ENCODE data around the genes CPLX1 and DGKQ.

DNA sequence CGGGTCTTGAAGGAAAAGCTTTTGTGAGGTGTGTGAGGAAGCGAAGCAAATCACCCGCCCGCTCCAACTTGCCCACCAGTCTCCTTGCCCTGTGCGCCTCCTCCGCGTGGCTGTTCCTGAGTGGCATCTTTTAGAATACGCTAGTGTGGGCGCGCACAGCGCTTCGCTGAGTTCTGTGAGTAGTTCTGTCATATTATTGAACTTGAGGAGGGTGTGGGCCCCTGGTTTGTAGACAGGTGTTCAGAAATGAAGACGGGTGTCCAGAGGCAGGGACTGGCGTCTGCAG is 769 bp downstream of the ZNF141 start:
- PRO-cap = no peak

DNA sequence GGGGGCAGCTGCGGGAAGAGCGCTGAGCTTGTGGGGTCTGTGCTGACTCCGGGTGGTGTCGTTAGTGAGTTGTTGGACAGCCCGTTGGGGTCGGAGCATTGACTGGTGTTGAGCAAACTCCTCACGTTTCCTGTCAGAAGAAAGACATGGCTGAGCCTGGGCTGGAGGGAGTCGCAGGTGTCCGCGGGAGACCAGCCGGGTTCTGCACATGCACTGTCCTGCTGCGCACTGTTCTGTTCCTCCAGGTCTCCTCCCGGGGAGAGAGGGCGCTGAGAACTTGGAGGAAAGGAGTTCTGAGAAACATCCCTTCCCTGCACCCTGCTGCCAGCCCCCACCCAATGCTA is 1.1 kb downstream of the ZNF141 start:
- PRO-cap = no peak

DNA sequence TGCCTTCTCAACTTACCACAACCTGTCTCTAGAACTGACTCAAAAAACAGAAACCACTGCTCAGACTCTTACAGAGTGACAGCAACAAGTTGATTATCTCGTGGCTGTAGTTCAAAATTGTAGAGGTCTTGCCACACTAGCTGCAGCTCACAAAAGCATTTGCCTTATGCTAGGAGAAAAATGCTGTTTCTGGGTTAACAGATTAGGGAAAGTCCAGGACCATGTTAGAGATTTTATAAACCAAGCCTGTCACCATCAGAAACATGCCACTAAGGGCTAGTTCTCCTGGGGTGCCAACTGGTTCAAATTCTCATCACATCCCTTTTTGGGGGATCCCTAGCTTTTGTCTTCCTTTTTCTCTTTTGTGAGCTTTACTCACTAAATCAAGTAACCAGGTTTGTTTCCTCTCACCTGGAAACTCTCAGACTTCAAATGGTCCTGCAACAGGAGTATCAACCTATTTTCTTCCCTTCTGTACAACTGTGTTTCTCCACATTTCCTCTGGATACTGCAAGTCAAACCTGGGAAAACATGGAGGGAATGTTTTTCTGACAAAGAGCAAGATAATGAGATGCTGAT is 63.5 kb downstream of the ZNF721 start:
- PRO-cap = no peak

DNA sequence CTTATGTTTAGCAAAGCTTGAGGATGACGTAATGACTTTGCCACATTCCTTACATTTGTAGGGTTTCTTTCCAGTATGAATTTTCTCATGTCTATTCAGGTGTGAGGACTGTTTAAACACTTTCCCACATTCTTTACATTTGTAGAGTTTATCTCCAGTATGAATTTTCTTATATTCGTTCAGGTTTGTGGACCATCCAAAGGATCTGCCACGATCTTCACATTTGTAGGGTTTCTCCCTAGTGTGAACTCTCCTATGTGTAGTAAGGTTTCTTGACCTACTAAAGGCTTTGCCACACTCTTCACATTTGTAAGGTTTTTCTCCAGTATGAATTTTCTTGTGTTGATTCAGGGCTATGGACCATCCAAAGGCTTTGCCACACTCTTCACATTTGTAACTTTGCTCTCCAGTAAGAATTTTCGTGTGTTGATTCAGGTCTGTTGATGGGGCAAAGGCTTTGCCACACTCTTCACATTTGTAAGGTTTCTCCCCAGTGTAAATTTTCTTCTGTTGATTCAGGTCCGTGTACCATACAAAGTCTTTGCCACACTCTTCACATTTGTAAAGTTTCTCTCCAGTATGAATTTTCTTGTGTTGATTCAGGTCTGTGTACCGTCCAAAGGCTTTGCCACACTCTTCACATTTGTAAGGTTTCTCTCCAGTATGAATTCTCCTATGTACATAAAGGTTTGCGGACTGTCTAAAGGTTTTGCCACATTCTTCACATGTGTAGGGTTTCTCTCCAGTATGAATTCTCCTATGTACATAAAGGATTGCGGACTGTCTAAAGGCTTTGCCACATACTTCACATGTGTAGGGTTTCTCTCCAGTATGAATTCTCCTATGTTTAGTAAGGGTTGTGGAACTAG is 56.7 kb downstream of the ZNF721 start:
- PRO-cap = no peak

DNA sequence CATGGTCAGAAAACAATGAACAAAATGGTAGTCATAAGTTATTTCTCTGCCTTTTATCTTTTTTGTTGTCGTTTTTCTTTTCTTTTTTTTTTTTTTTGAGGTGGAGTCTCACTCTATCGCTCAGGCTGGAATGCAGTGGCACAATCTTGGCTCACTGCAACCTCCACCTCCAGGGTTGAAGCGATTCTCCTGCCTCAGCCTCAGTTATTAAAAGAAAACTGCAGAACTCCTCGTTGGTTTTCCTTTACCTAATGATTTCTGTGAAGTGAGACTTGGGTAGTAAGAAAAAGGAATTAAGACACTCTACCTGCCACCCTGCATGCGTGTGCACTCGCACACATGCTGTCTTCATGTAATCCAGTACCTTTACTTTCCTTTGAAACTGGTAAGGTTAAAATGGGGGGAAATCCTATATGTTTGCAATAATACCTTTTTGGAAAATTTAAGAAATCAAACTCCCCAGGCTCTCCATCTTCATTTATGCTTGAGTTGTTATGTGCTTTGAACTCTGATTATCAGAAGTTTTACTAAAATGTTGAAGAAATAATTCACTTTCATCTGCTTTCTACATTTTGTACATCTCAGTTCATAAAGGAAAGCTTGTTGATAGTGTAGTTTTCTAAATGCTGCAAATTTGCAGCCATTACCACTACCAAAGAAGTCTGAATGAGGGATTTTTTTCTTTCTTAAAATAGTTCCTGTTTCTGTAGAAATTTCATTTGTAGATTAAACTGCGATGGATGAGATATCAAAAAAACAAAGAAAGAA is 32.9 kb downstream of the ZNF721 start:
- PRO-cap = no peak

DNA sequence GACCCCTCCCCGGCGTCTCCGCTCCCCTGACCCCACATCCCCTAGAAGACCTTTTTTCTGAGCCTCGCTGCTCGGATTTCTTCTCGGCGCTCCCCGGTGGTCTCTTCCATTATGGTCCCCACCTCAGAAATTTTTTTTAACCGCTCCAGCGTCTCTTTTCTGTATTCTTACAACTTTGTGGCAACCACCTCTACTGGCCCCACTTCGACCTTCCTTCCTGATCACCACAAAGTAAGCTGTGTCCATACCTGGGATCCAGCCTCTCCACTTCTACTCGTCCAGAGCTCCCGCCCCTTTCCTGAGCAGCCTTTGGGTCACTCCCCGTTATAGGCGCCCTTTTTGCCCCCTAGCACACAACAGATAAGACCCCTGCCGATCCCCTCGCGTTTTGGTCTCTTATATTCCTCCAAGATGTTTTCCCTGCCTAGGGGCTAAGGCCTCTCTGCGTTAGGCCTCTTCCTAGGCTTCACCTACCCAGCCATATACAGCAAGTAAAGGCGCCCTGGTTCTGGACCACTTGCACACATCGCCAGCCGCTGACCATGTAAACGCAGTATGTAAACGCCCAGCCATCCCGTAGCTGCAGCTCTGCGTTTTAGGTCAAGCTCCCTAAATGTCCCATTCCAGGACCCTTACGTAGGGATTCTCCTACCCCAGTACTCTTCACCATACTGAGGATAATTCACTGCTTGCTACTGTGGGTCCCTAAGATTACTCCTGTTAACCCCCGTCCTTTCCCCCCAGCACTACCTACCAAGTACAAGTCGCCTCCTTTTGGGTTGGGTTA is 678 bp downstream of the PIGG start:
- PRO-cap = no peak

- PRO-cap = no peak
These were observed 3.1 kb downstream of the ATP5ME start for GRCh38 chr4:670912-671413.

- PRO-cap = no peak
These were observed 15.8 kb downstream of the PCGF3 start for GRCh38 chr4:721023-722220.

- PRO-cap = no peak
These were observed 49.1 kb downstream of the CPLX1 start for GRCh38 chr4:776791-777339.

DNA sequence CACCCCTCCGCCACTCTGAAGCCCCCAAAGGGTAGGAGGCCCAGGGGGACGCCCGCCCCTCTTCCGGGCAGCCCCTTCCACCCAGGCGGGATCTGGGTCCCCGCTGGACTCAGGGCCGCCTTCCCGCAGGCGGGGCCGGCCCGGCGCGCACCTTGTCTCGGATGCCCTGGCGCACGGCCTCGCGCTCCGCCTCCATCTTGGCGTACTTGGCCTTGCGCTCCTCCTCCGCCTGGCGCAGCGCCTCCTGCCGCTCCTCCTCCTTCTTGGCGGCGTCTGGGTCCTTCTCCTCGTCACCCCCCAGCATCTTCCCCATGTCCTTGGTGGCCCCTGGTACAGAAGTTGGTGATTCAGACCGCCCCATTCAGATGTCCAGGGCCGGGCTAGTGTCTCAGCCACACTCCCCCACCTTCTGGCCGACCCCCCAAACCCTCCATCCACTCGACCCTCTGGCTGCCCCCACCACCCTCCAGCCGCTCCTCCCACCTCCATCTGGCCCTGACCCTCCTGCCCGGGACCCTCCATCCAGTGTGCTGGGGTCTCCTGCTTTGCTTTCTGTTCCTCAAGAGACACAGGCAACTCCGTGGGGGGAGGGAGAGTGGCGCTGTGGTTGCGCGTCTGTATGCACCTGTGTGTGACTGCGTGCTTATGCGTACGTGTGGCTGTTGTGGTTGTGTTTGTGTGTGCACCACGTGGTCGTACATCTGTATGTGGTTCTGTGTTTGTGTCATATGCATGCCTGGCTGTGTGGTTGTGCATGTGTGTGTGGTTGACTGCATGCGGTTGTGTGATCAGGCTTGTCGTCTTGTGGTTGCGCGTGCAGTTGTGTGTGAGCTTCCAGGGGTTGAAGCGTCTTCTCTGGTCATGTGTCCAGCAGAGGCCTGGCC is 33.4 kb downstream of the CPLX1 start:
- PRO-cap = no peak

DNA sequence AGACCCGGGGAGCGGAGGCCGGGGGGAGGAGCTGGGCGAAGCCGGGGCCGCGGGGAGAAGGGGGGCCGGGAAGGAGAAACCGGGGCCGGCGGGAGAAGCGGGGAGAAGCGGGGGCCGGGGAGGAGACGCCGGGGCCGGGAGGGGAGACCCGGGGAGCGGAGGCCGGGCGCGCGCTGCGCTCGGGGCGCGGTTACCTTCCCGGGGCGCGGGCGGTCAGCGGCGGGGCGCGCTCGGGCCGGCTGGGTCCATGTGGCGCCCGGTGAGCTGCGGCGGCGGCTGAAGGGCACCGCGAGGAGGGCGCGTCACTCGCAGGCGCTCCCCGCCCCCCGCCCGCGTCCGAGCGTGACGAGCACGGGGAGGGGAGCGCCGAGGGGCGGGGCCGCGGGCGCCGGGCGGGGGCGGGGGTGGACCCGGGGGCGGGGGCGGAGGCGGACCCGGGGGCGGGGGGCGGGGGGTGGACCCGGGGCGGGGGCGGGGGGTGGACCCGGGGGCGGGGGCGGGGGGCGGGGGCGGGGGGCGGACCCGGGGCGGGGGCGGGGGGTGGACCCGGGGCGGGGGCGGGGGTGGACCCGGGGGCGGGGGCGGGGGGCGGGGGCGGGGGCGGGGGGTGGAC is at the start of gene CPLX1:
Gene CPLX1 (minus strand): TSS at position 278 of the 613 bp plus-strand sequence.
- PRO-cap = no peak

GRCh38 chr4:903541-903856 is 28.6 kb downstream of the GAK start:
- PRO-cap = no peak

DNA sequence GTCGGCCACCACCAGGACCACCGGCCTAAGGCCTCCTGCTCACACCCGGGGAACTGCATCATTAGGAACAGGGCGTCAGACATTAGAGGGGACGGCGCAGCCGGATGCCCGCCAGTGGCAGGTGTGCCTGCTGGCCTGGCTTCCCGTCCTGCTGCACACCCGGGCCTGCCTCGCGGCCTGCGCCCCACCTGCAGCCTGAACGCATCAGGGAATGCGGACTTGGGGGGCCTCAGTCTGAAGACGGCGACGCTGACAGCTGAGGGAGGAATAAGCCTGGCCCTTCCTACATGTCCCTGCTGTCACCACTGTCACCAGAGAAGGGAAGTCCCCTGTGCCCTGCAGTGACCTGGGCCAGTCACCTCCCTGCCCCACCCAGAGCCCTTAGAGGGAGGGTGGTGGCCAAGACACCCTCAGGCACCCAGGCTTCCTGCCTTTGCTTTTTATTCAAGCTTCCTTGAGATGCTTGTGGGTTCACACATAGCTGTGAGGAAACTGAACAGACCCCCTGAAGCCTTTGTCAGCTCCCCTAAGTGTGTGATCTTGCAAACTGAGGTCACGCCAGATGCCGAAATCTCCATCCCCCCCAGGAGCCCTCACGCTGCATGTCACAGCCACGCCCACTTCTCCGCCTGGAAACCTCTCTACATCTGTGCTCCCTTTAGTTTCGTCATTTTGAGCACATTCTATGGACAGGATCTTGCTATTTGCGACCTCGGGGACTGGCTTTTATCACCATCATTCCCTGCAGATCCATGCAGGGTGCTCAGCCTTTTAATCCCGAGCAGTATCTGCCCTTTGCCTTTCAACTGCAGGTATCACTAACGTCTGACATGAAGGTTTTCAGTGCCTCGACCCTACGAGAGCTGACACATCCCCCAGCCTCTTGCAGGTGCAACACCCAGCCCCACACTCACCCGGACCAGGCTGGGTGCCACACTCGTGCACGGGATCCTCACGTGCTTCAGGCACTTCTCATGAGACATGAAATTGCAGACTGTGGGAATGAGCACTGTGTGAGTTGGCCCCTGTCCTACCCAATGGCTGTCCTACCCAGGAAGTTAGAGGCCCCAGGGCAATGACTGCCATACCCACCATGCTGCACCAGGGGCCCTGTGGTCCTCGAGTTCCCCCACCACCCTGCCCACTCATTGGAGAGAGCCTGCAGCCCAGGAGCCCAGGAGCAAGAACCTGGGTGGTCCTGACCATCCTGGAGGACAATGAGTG is 2.9 kb downstream of the DGKQ start:
- PRO-cap = no peak

GRCh38 chr4:971396-972607 is 1.6 kb downstream of the DGKQ start:
- PRO-cap = bidirectional peak, plus-strand start at chr4:971855, minus-strand start at chr4:971648; bidirectional peak, plus-strand start at chr4:972526, minus-strand start at chr4:972264

- PRO-cap = bidirectional peak, plus-strand start at chr4:973821, minus-strand start at chr4:973542
These were observed at the start of gene DGKQ for GRCh38 chr4:973462-974015. Gene DGKQ, minus strand, starts transcription at chr4:973569.

- PRO-cap = bidirectional peak, plus-strand start at chr4:992959, minus-strand start at chr4:992717
These were observed 594 bp downstream of the SLC26A1 start for GRCh38 chr4:992412-993207.

DNA sequence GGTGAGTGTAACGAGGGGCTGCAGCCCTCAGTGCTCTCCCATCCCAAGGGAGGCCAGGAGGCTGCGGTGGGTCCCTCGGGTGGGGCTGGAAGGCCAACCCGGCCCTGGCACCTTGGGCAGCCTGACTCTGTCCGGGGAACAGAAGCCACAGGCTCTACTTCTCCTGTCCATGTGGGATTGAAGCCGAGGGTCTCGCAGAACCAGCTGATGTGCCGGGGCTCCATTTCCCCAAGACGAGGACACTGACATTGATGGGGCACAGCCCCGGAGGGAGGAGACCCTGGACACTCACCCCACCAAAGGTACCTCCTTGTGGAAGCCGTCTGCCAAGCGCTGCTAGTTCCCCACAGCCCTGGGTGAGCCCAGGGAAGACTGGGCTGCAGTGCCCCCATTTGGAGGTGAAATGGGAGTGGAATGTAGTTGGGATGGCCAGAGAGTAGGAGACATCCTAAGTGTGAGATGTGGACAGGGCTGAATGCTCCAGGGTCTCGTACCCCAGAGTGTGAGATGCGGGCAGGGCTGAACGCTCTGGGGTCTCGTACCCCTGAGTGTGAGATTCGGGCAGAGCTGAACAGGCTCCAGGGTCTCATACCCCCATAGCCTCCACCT is 2.3 kb upstream of the SLC26A1 start:
- PRO-cap = no peak

DNA sequence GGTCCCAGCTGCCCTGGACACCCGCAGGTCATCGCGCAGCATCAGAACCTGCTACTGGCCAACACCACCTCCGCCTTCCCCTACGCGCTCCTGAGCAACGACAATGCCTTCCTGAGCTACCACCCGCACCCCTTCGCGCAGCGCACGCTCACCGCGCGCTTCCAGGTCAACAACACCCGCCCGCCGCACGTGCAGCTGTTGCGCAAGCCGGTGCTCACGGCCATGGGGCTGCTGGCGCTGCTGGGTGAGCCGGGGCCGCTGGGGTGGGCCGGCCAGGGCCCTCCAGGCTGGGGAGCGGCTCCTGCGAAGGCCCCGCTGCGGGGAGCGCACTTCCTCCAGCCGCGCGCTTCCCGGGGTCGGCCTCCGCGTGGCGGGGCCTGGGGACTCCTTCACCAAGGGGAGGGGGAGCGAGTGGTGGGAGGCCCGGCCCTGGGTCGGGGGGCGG is 9.1 kb upstream of the SLC26A1 start:
- PRO-cap = no peak

DNA sequence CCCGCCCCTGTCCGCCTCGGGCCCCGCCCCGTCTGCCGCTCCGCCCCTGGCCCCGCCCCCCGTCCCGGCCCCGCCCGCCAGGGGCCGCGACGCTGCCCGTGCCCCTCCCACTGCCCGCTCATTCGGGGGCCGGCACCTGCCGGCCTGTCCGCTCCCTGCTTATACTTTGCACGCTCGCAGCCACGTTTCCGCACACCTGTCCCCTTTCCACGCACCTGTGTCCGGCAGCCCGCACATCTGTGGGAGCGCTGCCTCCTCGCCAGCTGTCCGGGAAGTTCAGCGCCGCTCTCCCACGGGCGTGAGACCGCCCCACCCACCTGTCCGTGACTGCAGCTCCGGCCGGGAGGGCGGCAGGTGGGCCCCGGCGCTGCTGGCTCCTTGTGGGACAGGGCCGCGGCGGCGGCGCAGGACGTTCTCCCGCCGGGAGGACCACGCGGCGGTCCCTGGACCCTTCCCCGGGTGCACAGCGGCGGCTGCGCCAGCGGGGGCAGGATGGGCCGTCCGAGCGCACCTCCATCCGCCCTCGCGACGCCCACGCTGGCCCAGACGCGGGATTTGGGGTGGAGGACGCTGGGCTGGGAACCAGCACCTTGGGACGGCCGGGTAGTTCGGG is 1.5 kb upstream of the FGFRL1 start:
- PRO-cap = bidirectional peak, plus-strand start at position 121 of the sequence, minus-strand start outside the sequence

GRCh38 chr4:1014316-1015145 is 3.1 kb downstream of the FGFRL1 start:
- PRO-cap = no peak

Measured in jejunum (tissue), 1 donor.